Mesenchymal stem cell of the bone marrow (primary cell): ENCODE measurements around the genes FBRSL1, ZNF605 and ANHX.

GRCh38 chr12:132155928-132156629, 11.8 kb downstream of the NOC4L start:
- CAGE, long polyA plus RNA = no peak

GRCh38 chr12:132428541-132428951, 61.4 kb upstream of the FBRSL1 start:
- CAGE, long polyA plus RNA = no peak

GRCh38 chr12:132489575-132490399, at the start of gene FBRSL1:
Gene FBRSL1, plus strand, starts transcription at chr12:132490151.
- CAGE, long polyA plus RNA = no peak

DNA sequence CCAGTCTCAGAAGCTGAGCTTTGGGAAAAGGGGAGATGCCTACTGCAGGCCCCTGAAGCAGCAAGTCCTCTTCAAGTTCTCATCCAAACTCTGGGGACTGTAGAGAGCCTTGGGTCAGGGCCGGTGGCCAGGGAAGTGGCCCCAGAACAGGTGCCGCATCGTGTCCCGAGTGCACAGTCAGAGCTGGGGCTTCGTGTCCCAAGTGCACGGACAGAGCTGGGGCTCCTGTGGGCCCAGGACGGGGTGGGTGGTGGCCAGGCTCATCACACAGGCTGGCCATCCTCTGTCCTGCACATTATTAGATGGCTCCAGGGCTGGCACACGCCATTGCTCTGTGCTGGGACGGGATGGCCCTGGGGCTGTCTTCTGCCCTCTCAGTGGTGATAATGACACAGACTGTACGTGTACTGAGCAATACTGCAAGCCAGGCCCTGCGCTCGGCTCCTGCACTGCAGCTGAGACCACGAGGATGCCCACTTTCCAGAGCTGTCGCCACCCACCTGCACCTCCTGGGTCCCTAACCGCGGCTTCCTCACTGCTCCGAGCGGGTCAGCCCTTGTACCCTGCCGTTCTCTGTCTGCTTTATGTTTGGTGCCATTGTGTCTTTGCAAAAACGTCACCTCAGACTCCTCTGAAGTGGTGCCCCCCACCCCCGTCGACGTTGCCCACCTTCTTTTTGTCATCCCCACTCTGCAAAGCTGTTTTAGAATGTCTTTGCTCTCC, 1.9 kb downstream of the FBRSL1 start:
- CAGE, long polyA plus RNA = no peak

DNA sequence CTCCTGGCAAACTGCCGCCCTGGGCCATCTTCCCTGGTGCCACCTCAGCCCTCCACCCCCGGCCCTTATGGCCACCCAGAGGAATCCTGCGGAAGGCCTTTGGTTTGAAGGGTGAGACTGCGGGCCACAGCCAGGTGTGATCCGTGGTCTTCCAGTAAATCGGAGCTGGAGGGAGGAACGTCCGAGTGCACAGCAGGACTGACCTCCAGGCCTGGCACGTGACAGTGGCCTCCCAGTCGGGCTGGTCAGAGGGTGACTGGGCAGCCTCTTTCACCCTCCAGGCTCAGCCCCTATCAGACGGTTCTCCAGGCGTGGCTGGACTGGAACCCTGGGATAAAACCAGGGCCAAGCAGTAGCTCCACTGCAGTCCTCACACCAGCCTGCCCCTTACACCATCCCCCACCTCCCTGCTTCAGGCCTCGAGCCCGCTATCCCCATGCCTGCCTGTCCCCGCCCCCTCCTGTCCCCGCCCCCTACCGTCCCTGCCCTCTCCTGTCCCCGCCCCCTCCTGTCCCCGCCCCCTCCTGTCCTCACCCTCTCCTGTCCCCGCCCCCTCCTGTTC, 12.4 kb downstream of the FBRSL1 start:
- CAGE, long polyA plus RNA = no peak

GRCh38 chr12:132511046-132511297, 21.0 kb downstream of the FBRSL1 start:
- CAGE, long polyA plus RNA = no peak

DNA sequence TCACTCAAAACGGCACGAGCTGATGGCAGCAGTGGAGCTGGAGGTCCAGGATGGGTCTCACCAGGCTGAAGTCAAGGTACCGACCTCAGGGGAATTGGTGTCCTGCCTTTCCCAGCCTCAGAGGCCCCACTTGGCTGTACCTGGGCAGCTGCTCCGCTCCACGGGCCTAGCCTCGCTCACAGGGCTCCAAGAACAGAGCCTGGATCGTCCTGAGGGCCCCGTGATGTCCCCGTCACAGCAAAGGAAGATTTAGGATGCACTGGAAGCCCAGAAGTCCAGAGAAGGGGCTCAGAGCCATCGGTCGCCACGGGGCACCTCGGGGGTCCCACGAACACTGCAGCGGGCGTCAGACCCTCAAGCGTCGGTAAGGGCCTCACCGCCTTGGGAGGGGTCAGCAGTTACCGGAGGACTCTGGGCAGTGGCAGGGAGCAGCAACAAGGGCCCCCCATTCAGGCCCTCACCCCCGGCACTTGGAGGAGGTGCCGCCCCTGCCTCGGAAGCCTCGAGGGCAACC, 56.5 kb downstream of the LRCOL1 start:
- CAGE, long polyA plus RNA = no peak

GRCh38 chr12:132603755-132604063, 6.7 kb downstream of the LRCOL1 start:
- CAGE, long polyA plus RNA = no peak

- CAGE, long polyA plus RNA = no peak
Measured at GRCh38 chr12:132731426-132732078, 20.9 kb downstream of the PGAM5 start.

- CAGE, long polyA plus RNA = no peak
Measured at GRCh38 chr12:132733103-132733903, 22.7 kb downstream of the PGAM5 start.

- CAGE, long polyA plus RNA = no peak
Measured at GRCh38 chr12:132761985-132762731, 526 bp upstream of the ANKLE2 start.

DNA sequence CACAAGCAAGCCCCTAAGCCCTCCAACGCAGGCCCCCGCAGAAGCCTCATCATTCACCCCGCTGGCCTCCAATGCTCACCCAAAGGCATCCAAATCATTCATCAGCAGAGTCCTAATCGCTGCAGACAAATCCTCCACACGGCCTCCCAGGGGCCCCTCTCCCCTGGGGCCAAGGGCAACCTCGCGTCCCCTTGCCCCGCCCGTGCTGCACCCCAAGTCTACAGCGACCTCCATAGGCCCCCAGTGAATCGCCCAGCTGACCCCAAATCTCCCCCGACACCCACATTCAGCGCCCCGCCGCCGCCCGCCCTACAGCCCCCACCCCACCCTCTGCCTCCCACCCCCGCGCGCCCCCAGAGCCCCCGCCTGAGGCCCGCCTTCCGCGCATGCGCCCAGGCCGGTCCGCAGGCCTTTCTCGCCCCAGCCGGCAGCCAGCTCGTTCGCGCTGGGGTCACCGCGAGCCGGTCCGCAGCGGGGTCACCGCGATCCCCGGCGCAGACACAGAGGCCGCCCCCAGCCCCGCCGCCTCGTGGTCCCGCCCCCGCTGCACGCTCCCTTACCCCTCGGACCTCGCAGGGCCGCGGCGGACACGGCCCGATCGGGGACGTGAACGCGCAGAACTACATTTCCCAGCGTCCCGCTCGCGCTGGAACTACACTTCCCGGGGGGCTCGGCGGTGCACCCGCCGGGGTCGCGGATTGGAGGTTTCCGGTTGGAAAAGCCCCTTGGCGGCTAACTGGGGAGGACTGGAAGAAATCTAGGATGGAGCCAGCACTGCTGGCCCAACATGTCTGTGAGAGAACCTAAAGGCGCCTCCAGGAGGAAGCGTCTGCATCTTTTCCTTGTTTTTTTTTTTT, at the start of gene ZNF605:
TSS of gene ZNF605 (minus strand) at position 624 of the 857 bp plus-strand sequence.
- CAGE, long polyA plus RNA = no peak

- CAGE, long polyA plus RNA = no peak
Measured at GRCh38 chr12:133235817-133236016, at the start of gene ANHX. Gene ANHX, minus strand, starts transcription at chr12:133235877.